LUHMES (cell line): Measurements from ENCODE around the genes CCL19, CD72 and TLN1.

DNA sequence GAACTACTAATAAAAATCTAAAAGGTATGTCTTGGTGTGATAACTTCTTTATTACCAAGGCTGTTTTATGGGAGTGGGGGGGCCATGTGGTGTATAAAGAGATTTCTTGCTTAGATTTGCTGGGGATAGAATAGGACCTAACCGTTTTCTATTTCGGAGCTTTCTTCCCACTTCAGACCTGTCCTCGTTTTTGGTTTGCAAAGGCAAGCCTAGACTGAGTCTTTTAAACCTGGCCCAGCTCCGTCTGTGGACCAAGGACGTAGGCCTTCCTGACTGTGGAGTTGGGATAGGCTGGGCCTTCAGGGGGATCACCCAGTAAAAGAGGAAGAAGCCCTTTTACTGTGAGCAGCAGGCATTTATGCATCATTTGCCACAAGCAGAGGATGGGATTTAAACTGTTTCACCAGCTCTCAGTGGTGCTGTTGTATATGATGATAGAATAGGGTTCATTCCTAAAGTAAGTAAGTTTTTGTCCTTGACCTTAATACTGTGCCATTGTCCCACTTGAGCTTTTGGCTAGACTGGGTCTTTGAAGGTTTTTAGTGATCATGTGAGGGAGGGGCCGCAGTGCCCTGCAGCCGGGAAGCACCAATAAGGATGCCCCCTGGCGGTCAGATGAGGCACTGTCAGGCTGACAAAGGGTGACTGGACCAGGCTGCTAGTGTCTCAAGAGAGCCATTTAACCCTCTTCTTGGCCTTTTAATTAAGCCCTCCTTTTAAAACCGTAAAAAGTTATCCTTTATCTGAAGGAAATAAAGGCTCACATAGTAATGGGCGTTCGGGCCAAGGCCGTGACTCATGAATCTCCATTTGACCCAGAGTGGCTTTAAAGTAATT is 73.9 kb downstream of the UBAP1 start:
- PRO-cap, result no peak

DNA sequence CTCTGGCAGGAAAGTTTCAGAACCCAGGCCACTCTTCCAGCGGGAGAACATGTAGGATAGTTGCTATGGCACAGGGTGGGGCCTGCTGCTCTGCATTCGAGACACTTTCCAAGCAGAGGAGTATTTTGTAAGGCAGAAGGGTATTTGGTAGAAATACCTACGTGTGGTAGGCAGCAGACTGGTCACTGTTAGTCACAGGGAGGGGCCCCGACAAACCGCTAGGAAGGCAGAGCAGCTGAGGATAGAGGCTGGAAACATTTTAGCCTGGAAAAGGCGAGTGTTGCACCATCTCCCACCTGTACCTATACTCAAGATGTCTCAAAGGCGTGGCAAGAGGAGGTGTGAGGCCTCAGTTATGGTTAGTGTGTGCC is 74.5 kb downstream of the KIF24 start:
- PRO-cap, result no peak

DNA sequence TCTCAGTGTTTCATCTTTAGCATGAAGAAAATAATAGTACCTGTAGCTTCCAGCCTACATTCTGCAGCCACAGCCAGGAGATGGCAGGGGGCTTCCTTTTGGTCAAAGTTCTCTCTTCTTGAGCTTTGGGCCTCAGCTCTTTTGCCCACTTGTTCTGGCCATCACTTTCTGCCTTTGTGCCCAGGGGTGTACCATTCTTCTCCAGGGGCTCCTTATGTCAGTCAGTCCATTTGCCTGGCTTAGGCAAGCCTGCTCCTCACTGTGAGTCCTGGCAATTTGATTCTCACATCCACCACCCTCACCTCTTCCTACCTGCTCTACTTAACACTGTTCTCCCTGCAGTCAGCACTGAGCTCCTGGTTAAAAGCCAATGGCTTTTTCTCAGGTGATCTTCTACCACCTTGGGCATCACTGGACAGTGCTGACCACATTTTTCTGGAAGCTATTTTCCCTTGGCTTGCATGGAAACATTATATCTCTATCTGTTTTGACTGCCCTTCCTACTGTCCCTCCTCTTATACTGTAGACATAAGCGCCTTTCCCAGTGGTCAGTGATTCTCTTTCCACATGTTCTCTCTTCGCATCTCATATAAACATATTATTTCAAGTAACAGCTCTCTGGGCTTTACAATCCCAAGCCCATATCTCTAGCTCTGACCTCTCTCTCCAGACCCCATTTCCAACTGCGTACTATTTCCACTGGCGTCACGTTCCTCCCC is 26.2 kb downstream of the FAM219A start:
- PRO-cap, result no peak

DNA sequence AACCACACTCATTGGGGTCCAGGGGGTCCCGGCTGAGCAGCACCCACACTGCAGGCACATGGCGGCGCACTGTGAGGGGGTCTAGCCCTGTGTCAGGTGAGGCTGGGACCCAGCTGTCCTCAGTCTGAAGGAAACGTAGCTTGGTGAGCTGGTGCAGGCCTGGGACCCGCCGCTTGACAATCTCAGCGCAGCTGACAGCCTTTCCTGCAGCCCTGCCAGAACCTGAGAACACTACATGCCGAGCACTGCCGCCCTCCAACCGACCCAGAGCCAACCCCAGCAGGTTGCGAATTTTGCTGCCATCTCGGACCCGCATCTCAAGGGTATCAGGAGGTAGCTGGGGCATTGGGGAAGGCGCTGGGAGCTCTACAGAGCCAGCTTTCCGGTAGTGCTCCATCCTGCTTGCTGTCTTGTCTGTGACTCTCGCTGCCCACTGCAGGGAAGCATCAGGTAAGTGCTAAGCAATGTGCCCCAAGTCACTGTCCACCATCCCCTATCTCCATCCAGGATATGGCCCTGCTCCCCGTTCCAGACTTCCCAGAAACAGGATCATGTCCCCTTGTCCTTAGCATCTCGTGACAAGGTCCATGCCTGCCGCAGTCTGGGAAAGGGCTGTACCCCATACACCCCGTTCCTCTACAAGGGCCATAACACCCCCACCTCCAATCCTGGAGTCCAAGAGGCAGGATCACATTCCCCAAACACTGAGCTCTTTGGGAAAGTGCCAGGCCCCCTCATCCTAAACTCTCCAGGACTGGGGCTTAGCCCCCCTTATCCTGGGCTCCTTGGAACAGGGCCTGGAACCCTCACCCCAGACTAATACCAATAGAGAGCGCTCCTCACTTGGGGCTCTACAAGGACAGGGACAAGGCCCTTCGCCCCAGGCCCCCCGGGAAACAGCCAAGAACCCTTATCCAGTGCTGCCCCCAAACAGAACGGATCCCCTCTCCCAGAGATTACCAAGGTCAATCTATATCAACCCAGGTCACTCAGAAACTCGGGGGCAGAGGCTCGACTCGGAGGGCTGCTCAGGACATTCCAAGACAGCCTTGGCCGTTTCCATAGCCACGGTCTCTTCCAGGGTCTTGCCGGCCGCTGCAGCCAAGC is 644 bp downstream of the RPP25L start:
- PRO-cap, result no peak

DNA sequence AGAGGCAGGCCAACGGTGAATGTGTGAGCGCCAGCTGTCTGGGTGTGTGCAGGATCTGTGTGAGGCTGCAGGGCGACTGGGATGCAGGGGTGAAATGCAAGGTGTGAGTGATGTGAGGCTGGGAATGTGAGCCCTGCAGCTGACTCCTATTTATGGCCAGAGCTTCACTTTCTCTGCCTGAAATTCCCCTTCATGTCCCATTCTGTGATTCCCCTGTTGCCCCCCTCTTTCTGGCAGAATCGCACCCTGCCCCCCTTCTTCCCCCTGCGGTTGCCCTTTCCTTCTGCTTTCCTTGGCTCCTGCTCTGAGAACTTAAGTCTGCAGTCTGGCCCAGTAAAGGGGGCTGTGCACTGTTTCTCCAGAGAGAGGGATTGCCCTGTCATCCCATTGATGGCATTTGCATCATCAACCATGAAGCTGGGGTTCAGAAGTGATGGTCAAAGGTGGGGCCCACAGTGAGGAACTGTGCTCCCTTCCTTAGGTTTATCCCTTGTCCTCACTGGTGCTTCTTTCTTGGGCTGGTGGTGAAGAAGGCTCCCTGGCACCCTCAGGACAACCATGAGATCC is at the start of gene CCL19:
Gene CCL19, minus strand, starts transcription at position 126 of the 567 bp plus-strand sequence.
- PRO-cap, result no peak

GRCh38 chr9:34997482-34998263 is 8.1 kb downstream of the DNAJB5 start:
- PRO-cap, result no peak

GRCh38 chr9:35042727-35043138 is 693 bp downstream of the C9orf131 start:
- PRO-cap, result no peak

- PRO-cap, result no peak
These were observed 1.6 kb downstream of the ATOSB start for GRCh38 chr9:35113733-35114774.

- PRO-cap, result no peak
These were observed 8.9 kb upstream of the UNC13B start for GRCh38 chr9:35152969-35153288.

- PRO-cap, result unidirectional peak, minus-strand start at chr9:35162573
These were observed 636 bp downstream of the UNC13B start for GRCh38 chr9:35162424-35162865.

DNA sequence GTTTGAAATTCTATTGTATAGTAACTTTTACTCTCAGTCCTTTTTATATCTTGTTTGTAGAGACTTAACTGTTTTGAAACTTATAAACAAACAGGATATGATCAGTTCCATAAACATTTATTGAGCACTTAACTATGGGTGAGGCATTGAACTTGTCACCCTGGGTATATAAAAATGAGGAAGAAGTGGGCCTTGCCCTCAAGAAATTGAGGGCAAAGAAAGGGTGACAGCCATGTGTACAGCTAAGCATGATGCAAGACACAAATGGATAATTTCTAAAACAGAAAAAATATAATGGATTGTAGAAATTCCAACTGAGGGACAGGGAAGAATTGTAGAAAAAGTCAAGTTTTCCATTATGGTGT is 15.7 kb downstream of the UNC13B start:
- PRO-cap, result no peak

DNA sequence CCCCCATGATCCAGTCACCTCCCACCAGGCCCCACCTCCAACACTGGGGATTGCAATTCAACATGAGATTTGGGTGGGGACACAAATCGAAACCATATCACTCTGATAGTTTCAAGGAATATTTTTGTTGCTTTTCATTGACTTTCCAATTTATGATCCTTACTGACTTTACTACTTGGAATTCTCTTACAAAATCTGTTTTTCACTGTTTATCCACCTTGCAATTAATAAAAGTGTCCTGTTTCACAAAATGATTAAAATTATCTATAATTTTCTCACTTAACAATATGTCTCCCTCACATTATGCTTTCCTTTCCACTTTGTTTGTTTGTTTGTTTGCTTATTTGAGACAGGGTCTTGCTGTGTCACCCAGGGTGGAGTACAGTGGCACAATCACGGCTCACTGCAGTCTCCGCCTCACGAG is 46.9 kb downstream of the UNC13B start:
- PRO-cap, result no peak

DNA sequence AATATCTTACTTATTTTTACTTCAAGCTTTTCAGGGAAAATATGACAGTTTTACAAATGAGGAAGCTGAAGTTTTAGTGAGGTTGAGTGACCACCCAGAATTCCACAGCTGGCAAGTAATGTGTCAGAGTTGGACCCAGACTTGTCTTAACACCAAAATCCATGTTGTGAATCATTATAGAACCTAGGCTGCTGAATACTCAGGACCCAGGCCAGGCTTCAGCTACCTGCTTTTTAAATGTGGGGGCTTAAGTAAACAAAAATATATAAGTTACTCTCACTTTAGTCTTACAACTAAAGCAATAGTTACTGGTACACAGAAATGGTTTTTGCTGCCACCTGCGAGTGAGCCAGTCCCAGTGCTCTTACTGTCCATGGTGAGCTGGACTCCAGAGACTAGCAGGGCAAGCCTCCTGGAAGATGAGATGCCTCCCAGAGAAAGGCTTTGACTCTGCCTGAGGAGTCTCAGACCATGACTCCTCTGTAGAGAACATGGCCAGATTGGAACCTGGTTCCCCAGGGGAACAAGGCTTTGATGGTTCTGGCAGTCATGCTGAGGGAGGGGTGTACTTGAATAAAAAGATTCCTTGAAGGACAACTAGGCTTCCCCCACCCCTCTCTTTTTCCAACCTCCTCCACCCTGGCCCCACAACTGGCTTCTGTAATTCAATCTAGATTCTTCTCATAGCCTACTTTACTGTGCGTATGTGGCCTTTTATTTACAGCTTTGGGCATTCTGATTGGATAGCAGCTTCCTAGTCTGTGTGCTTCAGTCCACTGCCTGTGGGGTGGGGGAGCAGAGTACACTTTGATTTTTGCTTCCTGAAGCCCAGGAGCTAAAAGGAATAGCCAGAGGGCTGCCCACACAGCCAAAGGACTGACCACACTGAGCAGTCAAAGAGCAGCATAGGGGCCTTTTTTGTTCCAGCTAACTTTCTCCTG is 30.2 kb downstream of the RUSC2 start:
- PRO-cap, result no peak

- PRO-cap, result no peak
These were observed at the start of gene CD72 for GRCh38 chr9:35618217-35618753. Gene CD72 (minus strand): TSS chr9:35618413.

GRCh38 chr9:35669194-35669795 is 4.3 kb upstream of the ARHGEF39 start:
- PRO-cap, result no peak

DNA sequence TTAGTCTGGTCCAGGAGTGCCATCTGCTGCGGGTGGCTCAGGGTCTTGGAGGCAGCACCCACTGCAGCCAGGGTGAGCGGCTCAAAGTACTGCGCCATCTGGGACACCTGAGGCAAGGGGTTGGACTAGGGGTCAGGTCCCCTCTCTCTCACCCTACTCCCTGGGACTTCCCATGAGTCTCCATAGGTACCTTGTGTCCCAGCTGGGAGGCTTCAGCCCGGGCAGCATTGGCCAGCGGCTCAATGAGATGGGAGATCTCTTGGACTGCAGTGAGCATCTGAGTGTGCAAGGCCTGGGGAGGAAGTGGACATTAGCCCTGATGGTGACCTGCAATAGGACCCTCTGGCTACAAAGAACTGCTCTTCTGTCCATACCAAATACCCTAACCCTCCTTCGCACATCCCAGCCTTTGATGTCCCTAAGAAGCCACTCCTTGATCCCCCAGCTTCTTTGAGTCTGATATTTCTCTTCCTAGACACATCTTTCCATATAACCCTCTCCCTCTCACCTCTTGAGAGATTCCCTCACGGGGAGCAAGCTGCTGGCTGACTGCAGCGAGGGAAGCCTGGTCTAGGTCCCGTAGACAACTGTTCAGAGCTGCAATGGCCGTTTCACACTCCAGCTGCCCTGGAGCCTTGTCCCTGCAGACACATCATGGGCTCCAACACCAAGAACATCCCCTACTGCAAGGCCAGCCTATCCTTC is 16.7 kb upstream of the TPM2 start:
- PRO-cap, result no peak

DNA sequence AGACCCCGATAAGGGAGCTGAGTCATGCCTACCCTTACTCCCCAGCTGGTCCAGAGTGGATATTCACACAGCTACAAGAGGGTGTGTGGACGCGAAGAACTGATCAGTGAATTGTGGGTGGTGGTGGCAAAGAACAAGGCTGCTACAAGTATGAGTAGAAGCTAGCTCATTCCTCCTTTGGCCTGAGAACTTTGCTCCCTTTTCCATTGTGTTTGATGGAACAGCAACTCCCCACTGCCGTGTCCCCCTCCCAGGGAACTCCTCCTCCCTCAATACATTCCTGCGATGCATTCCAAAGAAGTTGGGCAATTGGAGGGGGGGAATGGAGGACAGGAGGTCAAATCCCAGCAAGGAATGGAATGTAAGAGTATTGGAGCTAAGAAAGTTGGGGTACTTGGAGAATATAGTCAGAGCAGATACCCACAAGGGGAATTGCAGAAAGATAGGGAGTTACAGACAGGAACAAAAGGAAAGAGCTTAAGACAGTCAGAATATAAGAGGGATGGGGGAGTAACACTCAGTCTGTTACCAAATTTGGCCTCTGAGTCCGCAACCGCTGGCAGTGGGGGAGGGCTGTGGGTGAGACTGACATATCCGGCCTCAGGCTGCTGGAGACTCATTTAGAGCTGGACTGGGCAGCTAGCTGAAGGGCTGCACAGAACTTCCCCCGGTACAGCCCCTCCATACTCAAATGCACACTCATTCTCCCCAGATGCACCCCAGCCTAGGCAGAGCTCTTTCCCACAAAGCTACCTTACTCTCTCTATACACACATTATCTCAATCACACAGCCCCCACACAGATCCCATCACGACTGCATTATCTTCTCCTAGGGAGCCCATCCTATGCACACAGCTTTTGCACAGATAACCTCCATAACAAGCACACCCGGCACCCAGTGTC is 3.9 kb downstream of the TLN1 start:
- PRO-cap, result no peak

- PRO-cap, result bidirectional peak, plus-strand start at chr9:35732322, minus-strand start at chr9:35732196
These were observed at the start of gene TLN1 for GRCh38 chr9:35732035-35732745. Gene TLN1 (minus strand): TSS chr9:35732195.

DNA sequence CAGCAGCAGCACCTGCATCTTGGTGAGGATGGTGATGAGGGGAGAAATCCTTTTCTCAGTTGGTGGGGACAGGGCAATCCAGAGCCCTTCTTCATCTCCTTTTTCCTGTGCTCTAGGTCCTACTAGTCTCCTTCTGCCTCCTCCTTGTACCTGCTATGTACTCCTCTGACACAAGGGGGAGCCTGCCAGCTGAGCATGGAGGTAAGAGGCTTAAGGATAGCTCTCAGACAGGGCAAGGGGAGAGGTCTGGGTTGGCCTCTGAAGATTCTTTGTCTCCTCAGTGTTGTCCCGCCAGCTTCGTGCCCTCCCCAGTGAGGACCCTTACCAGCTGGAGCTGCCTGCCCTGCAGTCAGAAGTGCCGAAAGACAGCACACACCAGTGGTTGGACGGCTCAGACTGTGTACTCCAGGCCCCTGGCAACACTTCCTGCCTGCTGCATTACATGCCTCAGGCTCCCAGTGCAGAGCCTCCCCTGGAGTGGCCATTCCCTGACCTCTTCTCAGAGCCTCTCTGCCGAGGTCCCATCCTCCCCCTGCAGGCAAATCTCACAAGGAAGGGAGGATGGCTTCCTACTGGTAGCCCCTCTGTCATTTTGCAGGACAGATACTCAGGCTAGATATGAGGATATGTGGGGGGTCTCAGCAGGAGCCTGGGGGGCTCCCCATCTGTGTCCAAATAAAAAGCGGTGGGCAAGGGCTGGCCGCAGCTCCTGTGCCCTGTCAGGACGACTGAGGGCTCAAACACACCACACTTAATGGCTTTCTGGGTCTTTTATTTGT is 3.8 kb downstream of the CREB3 start:
- PRO-cap, result no peak

DNA sequence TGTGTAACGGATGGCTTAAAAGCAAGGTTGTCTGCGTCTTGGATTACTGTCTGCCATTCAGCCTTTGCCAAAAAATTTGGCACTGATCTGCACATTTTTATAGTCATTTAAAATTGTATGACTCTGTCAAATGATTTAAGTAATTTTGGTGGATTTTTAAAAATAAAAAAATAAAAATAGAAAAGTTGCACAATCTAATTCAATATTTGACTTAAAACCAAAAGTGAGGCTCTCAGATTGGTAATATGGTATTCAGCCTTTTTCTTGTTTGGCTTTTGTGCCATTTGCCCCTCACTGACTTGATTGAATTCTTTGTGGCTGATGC is 3.6 kb upstream of the MSMP start:
- PRO-cap, result no peak